Pericardium fibroblast (primary cell): ENCODE data around the genes HAAO and THADA.

DNA sequence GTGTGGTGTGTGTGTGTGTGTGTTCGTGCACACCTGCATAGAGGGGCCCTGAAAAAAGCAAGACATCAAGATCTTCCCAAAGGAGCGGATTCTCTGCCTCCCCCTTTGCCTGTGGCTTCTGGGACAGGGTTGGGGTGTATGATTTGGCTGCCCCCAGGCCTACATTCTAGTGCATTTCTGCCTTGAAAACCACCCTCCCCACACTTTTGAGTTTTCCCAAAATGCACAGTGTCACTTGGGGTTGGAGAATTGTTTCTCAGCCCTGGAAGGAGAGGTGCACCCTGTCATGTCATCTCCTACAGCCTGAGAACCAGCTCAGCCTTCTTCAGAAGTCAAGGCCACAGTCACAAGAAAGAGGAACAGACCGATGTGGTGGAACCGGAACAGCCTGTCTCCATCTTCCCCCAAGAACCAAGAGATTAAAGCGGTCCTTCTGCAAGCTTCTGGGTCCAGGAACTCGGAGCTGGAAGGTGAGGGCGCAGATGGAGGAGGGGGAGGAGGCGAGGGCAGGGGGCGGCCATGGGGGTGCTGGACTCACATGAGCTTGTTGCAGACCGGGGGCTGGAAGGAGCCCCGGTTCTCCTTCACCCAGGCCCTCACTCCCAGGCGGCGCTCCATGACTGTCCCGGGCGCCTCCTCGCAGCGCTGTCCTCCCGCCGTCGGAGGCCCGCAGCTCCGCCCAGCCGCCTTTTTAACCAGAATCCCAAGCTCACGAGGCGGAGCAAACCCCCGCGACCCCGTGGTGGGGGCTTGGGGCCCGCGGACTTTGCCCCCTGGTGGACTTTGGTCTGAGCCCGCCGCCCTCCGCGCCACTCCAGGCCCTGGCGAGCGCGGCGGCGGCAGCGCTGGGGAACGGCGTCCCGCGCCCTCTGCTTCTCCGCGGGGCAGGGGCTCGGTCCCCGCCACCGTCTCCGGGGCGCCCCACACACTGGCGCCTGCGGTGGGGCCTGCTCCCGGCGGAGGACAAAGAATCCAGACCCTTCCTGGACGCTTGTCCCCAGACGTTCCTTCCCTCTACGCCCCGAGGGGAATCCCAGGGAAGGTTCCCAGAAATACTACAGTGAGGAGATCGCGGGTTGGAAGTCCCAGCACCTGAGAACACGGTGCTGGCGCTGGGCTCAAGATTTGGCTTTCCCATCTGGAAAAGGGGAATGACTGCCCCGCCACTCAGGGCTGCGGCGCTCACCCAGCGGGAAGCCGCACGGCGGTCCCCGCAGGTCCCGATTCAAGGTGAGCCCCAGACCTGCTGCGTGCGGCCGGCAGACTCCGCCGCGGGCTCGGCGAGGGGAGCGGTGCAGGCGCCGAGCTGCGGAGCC, at the start of gene HAAO:
HAAO (minus strand) TSS at position 665 of the 1,316 bp plus-strand sequence.
- RAMPAGE, long total RNA, result no peak

GRCh38 chr2:42793235-42793869, 969 bp upstream of the HAAO start:
- RAMPAGE, long total RNA, result no peak

DNA sequence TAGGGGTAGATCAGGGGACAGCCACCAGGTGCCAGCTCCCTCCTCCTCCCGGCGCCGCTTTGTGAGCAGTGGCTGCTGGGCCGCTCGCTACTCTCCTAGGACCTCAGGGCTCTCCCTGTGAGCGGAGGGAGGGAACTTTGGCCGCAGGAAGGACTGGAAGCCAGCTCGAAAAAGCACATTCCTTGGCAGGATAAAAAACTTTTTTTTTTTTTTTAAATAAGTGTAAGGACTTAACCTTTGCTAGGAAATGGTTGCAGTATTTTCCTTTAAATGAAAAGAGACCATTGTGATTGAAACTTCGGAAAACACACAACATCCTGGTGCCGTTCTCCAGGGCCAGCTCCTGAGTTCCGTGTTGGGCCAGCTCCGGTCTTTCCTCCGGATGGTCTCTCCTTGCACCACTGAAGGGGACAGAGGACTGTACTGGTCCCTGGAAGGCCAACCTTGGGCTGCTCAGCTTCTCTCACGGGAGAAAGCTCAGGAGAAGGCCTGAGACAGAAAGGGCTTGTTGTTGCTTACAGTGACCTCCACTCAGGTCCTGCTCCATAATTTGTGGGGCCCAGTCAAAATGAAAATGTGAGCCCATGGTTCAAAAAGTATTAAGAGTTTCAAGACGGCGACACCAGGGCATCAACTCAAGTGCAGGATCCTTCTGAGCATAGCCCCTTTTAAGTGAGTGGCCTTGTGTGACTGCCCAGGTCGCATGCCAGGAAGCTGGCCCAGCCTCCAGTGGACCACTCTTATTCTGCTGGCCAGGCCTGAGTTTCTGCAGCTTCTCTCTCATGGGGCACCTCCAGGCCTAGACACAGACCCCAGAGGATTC, 83.2 kb upstream of the HAAO start:
- RAMPAGE, long total RNA, result no peak

DNA sequence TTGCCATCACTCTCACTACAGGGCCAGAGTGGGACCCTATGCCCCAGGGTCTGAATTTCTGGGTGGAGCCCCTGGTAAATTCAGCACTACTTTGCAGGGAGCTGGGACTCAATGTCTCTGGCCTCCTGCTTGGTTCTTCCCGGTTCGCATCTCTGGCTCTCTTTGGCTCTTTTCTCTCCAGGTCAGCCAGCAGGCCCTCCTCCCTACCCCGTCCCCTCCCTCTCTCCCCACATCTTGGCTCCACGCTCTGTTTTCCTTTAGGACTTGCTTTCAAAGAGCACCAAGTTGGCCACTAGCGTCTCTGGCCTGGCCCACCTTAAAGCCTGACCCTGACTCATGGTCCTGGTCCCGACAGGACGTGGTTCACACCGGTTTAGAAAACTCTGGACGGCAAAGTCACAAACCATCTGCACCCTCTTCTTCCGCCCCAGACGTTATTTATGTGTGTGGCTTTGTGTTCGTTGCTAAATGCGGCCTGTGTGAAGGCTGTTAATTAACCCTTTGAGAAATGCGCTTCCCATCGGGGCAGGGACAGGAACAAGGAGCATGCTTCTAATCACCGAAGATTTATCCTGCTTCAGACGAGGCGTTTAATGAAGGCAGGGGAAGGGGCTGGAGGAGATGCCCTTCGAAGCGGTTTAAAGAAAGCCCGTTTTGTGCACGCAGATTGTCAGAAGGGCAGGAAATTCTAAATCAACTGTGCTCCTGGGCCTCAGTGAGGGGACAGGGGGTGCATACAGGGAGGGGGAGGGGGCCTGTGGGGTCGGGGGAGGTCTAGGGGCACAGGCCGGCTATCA, 169.1 kb upstream of the HAAO start:
- RAMPAGE, long total RNA, result no peak

- RAMPAGE, long total RNA, result no peak
These were observed 174.1 kb downstream of the ZFP36L2 start for GRCh38 chr2:43052155-43052861.

GRCh38 chr2:43082425-43082870, 144.0 kb downstream of the ZFP36L2 start:
- RAMPAGE, long total RNA, result no peak

GRCh38 chr2:43105874-43106691, 120.3 kb downstream of the ZFP36L2 start:
- RAMPAGE, long total RNA, result no peak

- RAMPAGE, long total RNA, result no peak
These were observed 92.4 kb downstream of the ZFP36L2 start for GRCh38 chr2:43134001-43134362.

DNA sequence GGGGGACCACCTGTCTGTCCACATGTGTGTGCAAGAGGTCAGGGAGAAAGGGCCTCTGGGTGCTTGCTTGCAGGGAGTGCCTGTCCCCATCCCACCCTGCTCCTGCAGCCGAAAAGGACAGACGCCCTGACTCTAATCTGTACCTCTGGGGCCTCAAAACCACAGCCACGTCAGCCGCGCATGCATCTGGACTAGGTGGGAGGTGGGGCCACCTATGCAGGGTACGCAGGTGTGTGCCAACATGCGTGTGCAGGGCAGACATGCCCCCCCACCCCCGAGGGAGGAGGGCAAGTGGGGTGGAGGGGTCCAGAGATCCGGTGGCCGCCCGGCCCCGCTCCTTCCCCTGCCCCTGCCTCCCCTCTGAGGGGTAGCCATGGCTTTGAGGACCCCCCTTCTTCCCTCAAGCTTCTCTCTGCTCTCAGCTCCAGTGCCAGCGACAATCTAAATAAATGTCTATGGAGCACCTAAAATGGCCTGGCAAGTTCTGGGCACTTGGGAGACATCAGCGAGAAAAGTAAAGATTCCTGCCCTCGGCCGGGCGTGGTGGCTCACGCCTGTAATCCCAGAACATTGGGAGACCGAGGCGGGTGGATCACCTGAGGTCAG, 91.9 kb downstream of the ZFP36L2 start:
- RAMPAGE, long total RNA, result no peak

DNA sequence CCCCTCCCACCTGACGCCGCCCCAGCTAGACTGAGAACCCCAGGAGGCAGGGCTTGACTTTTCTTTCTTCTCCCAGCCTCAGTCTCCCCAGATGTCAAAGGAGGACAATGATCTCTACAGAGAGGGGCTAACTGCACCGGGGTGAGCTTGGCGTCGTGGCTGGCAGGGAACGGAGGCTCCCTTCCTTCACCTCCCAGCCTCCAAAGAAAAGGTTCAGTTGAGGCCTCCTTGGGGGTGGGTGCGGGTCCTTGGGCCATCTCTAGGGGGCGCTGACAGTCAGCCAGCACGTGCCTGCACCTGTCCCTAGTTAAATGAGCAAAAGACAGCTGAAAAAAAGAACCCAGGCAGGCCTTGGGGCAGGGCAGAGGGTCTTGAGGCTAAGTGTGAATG, 56.5 kb downstream of the ZFP36L2 start:
- RAMPAGE, long total RNA, result no peak

DNA sequence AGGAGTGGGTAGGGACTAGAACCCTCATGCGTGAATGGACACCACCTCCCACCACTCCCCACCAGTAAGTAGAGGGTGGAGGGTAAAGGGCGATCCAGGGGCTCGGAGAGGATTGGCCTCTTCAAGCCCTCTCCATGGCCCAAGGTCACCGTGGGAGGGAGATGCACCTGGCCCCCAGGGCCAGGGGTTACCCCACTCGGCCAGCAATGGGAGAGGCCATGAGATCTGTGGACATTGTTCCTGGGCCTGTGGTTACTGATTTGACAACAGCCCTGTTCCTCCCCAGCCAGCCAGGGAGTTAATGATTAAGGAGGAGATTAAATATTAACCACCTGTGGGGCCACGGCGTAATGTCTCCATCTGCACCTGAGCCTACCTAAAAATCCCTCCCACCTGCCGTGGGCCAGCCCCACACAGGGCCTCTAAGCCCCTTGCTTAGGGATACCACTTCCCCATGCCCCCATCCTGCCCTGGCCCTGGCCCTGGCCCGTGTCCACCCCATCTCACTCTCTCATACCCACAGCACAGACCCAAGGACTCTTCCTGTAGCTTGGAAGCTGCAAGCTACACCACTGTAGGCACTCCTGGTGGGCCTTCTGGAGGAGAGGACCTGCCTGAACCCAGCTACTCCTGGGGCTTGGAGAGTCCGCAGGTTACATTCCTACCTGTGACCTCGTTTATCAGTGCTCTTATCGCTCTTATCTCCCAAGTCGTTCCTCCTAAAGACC, 32.2 kb downstream of the ZFP36L2 start:
- RAMPAGE, long total RNA, result no peak

DNA sequence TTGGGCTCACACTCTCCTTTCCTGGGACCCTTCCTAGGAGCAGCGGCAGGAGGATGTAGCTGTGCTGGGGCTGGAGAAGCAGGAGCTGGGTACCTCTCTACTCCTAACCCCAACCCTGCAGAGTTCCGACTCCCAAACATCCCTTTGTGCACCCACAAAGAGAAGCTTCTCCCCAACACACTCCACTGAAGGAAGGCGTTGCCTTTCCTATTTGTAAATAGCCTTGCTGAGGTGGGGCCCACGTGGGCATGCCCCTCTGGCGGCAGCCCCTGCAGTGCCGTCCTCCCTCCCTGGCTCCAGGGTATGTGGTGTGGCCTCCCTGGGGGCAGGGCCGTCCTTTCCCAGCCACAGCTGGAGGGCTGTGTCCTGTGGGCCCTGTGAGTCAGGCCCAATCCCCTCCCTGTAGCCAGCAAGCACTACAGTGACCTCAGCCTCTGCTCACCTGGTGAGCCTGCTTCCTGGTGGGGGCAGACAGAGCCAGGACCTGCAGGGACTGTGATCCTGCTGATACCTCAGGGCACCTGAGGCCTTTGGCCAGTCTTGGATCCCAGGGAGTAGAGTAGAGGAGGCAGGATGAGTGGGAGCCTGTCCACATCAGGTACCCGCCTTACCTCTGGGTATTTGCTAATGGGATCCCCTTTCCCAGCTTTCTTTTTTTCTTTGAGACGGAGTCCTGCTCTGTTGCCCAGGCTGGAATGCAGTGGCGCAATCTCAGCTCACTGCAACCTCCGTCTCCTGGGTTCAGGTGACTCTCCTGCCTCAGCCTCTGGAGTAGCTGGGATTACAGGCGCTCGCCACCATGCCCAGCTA, 26.5 kb downstream of the ZFP36L2 start:
- RAMPAGE, long total RNA, result no peak

DNA sequence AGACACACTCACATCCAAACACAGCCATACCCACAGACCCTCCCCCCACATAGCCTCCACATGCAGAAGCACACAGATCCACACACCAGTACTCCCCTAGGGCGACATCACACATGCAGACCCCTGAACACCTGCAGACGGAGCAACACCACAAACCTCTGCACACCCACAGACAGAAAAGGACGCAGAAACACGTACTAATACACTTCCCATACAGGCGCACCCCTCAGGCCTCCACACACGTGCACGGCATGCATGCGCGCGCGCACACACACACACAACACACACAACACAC, 7.1 kb downstream of the ZFP36L2 start:
- RAMPAGE, long total RNA, result no peak

- RAMPAGE, long total RNA, result no peak
These were observed 4.6 kb downstream of the ZFP36L2 start for GRCh38 chr2:43221624-43222364.

DNA sequence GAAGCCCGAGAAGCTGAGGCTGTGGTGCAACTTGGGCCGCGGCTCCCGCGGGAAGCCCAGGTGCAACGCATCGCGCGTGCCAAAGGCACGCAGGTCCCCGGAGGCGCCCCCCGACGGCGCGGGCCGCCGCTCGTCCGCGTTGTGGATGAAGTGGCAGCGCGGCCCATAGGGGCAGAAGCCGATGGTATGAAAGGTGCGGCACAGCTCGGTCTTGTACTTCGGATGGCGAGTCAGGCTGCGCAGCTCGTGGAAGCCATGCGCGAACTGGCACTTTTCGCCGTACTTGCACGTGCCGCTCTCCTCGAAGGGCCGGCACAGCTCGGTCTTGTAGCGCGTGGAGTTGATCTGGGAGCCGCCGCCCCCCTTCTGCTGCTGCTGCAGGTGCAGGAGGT, 1.4 kb downstream of the ZFP36L2 start:
- RAMPAGE, long total RNA, result no peak

- RAMPAGE, long total RNA, result no peak
These were observed 1.4 kb upstream of the ZFP36L2 start for GRCh38 chr2:43227806-43228248.

- RAMPAGE, long total RNA, result no peak
These were observed 98.6 kb upstream of the ZFP36L2 start for GRCh38 chr2:43325084-43325393.

GRCh38 chr2:43445197-43445745, 150.6 kb downstream of the THADA start:
- RAMPAGE, long total RNA, result no peak

GRCh38 chr2:43456251-43456633, 139.6 kb downstream of the THADA start:
- RAMPAGE, long total RNA, result no peak

- RAMPAGE, long total RNA, result start-site peak on the minus strand at chr2:43595974-43596028, 29 and 33 reads in 2 replicates
These were observed at the start of gene THADA for GRCh38 chr2:43595513-43596255. Gene THADA, minus strand, starts transcription at chr2:43596038.